Epithelial cell of proximal tubule (primary cell): ENCODE measurements around a stretch of chr17.

- RAMPAGE, long total RNA: no peak
- RRBS: no CpG with 5 or more reads among the region's 18 CpGs
Measured at GRCh38 chr17:83010660-83011035, 40.9 kb downstream of the B3GNTL1 start.

GRCh38 chr17:83056498-83057047, 5.0 kb upstream of the B3GNTL1 start:
- RAMPAGE, long total RNA: no peak
- RRBS: 73% methylated on average over 6 of the region's 24 CpGs

GRCh38 chr17:83073322-83074303, 5.8 kb upstream of the METRNL start:
- RAMPAGE, long total RNA: no peak
- RRBS: 53% methylated on average over 11 of the region's 45 CpGs

GRCh38 chr17:83078511-83079304, 701 bp upstream of the METRNL start:
- RAMPAGE, long total RNA: no peak
- RRBS: 3% methylated on average over 28 of the region's 80 CpGs

GRCh38 chr17:83084543-83085508, 5.4 kb downstream of the METRNL start:
- RAMPAGE, long total RNA: no peak
- RRBS: 58% methylated on average over 23 of the region's 57 CpGs

DNA sequence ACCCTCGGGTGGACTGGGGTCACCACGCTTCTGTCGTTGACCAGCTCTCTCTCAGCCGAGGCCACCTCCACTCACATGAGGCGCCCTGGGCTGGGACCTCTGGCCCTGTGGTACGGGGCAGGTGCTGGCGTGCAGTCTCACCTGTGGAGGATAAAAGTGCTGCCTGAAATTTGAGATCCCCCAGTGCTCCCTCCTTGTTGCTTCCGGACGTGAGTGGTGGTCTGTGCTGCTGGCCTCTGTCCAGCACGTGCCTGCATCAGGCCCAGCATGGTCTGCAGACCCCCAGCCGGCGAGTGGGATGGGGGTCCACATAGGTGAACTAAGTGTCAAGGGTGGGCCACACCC, 11.2 kb downstream of the METRNL start:
- RAMPAGE, long total RNA: no peak
- RRBS: 48% methylated on average over 2 of the region's 12 CpGs

GRCh38 chr17:83092573-83092946, 13.2 kb downstream of the METRNL start:
- RAMPAGE, long total RNA: no peak
- RRBS: 96% methylated on average over 6 of the region's 18 CpGs

- RAMPAGE, long total RNA: no peak
- RRBS: no CpG with 5 or more reads among the region's 11 CpGs
Measured at GRCh38 chr17:83115838-83116080, 36.4 kb downstream of the METRNL start.